GM23338 (cell line): ENCODE measurements around the gene MT1X.

GRCh38 chr16:55330423-55331046, 6.5 kb downstream of the IRX6 start:
- PRO-cap = no peak
- RAMPAGE, long total RNA = no peak

GRCh38 chr16:55372642-55372998, 48.6 kb downstream of the IRX6 start:
- PRO-cap = no peak
- RAMPAGE, long total RNA = no peak

DNA sequence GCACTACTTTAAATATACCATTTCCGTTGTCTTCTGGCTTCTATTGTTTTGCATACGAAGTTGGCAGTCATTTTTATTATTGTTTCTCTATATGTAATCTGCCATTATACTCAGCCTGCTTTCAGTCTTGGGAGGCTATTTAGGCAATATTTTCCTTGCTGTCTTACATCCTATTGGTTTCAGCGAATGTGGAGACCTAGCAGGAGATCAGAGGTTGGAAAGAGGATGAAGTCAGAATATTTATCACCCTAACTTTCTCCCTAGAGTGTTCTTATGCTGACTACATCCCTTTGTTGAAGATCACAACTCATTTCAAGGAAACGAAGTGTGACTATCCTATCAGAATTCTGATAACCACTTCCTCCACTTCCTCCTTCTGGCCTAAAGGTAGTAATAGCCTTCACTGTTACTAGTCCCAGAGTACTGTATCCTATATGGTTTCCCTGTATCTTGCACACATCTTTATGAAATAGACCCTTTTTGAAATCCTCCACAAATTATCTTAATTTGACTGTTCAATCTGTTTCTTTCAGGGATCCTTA, 41.8 kb upstream of the SLC6A2 start:
- PRO-cap = no peak
- RAMPAGE, long total RNA = no peak

DNA sequence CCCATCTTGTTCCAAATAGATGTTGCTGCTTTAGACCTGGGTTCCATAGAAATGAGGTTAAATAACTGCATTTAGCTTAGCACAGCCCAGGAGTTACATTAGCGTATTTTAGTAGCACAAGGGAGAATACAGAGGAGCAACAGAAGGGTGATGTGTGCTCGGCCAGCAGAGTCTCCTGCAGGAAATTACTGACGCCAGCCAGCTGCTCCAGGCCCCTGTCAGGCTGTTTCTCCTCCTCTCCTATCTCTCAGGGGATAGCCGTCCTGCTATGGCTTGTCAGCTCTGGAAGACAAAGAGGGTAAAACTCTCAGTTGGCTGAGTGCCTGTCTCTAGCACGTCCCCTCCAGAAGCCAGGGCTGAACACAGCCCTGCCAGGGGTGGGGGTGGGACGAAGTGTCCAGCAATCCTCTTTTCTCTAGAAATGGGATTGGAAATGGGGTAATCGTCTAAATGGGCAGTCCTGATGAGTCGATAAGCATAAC, 89.2 kb upstream of the GNAO1 start:
- PRO-cap = no peak
- RAMPAGE, long total RNA = no peak

GRCh38 chr16:56190863-56191153, 481 bp upstream of the GNAO1 start:
- PRO-cap = bidirectional peak, plus-strand start at chr16:56190972, minus-strand start at chr16:56190953
- RAMPAGE, long total RNA = no peak

DNA sequence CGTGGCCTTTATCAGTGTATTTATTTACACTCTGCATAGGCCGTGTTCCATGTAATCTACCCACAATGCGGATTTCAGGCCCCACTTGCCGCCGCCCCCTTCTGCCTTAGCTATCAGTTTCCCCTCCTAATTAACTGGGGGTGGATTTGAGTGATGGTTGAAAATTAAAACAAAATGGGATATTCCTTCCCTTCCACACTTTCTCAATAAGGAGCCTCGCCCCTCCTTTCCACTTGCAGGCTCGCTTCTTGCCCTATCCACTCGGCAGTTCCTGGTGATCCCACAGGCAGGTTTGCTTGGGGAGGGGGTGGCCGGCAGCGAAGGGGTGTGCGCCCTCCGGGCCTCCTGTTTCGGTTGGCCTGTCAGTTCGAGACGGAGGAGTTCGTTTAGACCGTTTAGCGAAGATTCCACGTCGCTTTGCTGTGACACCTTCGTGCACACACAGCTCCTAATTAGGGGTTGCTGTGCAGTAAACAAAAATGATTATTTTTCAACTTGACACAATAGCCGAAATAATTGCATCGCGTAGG, 2.2 kb downstream of the GNAO1 start:
- PRO-cap = no peak
- RAMPAGE, long total RNA = no peak

DNA sequence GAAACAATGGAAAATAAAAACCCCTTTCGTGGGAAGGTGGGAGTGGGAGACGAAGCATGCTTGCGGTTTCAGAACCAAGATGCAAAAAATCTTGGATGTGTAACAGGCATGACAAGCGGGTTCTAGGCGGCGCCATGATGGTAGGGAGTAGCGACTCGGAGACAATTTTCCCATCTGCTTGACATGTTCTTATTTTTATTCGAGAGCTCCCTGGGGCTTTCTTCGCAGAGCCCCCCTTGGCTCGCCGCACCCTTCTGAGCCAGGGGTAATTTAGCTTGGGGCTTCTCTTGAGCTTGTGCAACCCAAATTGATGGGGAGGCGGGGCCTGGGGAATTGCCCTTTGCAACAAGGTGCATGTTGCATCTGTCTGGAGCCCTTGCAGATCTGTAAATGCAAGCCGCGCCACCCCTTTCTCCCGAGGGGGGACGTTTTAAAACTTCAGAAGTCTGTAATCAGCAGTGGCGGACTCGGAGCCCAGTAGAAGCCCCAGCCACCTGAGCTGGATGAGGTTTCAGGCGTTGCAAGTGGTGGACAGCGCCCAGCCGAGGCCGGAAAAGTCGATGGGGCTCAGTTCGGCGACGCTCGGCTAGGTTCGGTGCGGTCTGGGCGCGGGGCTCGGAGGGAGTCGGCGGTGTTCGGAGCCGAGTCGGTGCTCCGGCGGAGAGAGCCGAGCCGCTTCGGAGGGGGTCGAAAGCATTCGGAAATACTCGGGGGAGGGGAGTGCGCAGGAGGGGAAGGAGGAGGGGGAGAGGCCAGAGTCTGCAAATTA, 2.9 kb downstream of the GNAO1 start:
- PRO-cap = unidirectional peak, minus-strand start at position 505 of the sequence
- RAMPAGE, long total RNA = no peak

DNA sequence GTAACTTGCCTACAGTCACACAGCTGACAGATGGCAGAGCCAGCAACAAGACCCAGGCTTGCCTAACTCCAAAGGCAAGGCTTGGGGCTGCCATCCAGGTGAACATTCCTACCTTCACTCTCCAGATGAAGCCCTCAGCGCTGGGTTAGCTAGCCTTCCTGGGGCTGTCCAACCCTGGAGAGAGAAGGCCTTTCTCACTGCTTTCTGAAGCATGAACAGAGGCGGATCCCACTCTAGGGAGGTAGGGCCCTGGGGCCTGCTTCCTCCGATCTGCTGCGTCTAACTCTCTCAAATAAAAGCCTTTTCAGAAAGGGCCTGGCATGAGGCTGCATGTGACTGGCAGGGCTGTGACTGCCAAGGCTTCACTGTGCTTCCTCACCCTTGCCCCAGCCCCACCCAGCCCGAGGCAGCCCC, 107.8 kb downstream of the GNAO1 start:
- PRO-cap = no peak
- RAMPAGE, long total RNA = no peak

- PRO-cap = unidirectional peak, minus-strand start at chr16:56318428
- RAMPAGE, long total RNA = no peak
These were observed 107.2 kb downstream of the AMFR start for GRCh38 chr16:56317959-56318746.

- PRO-cap = no peak
- RAMPAGE, long total RNA = no peak
These were observed 39.4 kb downstream of the AMFR start for GRCh38 chr16:56385767-56386462.

DNA sequence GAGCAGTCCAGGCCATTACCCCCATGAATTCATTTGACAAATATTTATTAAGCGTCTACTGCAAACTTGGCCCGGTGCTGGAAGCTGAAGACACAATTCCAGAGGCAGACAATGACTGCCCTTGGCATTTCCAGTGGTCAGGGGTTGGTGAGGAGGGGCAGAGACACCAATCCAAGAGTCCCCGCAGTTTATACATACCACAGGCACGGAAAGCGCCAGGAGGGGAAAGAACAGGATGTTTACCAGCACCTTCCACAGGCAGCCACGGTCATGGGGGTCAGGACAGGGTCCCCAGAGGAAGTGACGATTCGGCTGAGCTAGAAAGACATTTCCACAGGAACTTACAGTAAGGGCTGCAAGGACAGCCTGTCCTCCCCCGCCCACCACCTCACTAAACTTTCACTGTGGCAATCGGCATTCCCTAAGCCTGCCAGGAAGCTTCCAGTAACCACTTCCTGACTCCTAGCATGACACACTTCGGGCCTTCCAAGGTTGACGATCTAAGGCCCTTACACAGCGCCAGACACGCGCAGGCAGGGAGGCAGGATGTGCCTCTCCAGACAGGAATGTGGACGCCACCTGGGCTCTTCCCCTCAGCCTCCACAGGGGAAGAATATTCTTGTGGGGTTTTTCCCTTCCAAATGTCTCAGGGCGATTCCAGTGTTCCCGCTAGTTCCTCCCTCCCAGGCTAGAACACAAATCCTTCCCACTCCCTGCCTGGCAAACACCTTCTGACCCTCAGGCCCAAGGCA, 1.2 kb upstream of the MT2A start:
- PRO-cap = no peak
- RAMPAGE, long total RNA = no peak

DNA sequence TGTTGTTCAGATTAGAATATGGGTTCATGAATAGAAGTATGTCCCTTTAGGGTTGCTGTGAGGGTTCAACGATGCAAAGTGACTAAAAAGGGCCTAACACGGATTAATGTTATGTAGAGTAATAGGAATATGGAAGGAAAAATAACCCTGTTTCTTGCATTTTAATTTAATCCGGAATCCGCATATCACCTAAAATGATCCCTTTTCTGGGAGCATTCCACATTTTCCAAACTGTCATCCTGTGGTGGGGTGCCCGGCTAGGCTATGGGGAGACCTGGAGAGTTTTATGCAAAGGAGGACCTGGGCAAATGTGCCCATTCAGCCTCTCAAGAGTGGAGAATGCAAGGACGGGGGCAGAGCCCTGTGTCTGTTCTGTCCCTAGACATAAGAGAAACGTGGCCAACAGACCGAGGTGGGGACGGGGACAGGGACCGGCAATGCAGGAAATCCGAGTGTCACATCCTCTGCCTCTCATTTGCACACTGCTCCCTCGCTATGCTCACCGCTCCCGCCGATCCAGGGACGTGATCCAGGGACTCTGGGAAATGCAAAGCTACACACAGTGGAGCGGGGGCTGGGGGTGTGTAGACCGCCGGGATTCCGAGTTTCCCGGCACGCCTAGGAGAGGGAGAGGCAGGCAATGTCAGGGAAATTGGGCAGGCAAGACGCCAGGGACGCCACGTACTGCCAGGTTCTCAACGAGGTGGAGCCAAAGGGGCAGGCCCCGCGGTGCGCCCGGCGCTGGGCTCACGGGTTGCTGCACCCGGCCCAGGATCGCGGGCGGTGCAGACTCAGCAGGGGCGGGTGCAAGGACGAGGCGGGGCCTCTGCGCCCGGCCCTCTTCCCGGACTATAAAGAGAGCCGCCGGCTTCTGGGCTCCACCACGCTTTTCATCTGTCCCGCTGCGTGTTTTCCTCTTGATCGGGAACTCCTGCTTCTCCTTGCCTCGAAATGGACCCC, at the start of gene MT1X:
MT1X (plus strand) TSS at position 881 of the 960 bp plus-strand sequence.
- PRO-cap = unidirectional peak, minus-strand start at position 1 of the sequence; bidirectional peak, plus-strand start at position 387 of the sequence, minus-strand start at position 360 of the sequence; bidirectional peak, plus-strand start at position 881 of the sequence, minus-strand start at position 642 of the sequence
- RAMPAGE, long total RNA = start-site peak on the plus strand centred at position 888 of the sequence, 20 bp wide, 3,894 and 469 reads in 2 replicates

- PRO-cap = unidirectional peak, minus-strand start at chr16:56683199
- RAMPAGE, long total RNA = no peak
These were observed 887 bp downstream of the MT1X start for GRCh38 chr16:56683064-56683649.

GRCh38 chr16:56912689-56913824, 18.9 kb upstream of the HERPUD1 start:
- PRO-cap = no peak
- RAMPAGE, long total RNA = no peak

GRCh38 chr16:56918721-56919779, 12.9 kb upstream of the HERPUD1 start:
- PRO-cap = no peak
- RAMPAGE, long total RNA = no peak

GRCh38 chr16:56936884-56937341, 5.0 kb downstream of the HERPUD1 start:
- PRO-cap = no peak
- RAMPAGE, long total RNA = no peak

DNA sequence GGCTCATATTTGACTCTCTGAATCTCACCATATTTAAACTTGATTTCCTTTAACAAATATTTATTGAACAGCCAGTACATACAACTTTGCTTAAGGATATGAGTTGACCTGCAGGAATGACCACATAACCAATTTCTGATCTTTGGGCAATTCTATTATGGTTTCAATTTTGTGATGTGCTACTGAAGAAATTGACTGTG, 6.0 kb downstream of the HERPUD1 start:
- PRO-cap = no peak
- RAMPAGE, long total RNA = no peak

GRCh38 chr16:56970954-56971631, 9.3 kb downstream of the CETP start:
- PRO-cap = no peak
- RAMPAGE, long total RNA = no peak

DNA sequence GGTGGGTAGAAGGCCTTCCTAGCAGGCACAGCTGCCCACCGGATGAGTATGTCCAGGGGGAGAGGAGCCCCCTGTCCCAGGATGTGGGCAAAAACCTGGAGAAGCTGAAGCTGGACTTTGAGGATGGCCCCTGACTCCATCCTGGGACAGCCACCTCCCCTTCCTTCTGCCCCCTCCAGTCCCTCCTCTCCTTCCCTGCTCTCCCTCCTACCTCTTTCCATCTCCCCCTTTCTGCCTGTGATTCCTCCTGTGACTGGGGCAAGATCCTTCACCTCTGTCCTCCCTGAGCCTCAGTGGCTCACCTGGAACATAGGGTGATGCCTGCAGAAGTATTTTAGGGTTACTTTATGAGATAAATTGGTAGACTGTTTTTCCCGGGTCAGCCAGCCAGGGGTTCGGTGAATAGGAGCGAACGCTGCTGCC, 645 bp upstream of the NLRC5 start:
- PRO-cap = no peak
- RAMPAGE, long total RNA = no peak

- PRO-cap = no peak
- RAMPAGE, long total RNA = no peak
These were observed 9.4 kb downstream of the NLRC5 start for GRCh38 chr16:56998844-56999114.